Paraaortic lymph node (tissue), 1 donor: ENCODE measurements around the gene PITPNC1.

- PRO-cap: no peak
These were observed 1.4 kb downstream of the APOH start for GRCh38 chr17:66227823-66228125.

- PRO-cap: no peak
These were observed 3.8 kb upstream of the APOH start for GRCh38 chr17:66232894-66233475.

DNA sequence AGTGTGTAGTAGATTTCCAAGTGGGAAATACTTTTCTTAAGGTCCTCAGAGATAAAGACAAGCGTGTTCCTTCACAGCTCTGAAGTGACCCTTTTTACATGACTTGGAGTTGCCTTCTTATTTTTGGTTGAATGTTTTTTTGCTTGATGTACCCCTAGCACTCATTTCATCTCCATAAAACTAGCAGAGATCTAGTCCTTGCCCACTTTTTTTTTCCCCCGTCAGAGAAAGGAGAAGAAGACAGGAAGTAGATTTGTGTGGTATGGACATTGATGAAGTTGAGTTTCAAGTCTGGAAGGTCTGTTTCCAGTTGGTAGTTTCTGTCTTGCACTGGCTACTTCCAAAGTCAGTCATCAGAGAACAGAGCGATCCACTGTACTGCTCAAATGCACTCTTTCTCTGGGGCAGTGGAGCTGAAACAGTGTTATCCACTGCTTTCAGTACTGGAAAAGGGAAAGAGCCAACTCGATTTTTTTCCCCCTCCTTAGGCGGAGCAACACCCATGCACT is 7.2 kb downstream of the PRKCA start:
- PRO-cap: no peak

- PRO-cap: no peak
These were observed 95.9 kb downstream of the PRKCA start for GRCh38 chr17:66397996-66398947.

DNA sequence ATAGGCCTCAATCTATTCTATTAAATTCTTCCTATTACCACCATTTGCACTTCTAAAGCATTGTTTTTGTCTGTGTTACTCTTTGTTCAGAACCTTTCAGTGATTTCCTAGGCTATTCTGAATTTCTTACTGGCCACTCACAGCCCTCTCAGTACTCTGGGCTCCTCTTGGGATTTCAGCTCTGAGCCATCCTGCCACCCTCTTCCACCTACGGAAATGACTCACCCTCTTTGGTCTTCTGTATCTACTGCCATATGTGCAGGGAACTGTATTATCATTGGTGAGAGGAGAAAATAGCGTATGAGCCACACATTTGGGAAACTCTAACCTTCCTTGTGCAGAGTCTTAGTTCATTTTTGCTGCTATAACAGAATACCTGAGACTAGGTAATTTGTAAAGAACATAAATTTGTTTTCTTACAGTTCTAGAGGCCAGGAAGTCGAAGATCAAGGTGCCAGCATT is 191.5 kb downstream of the PRKCA start:
- PRO-cap: no peak

DNA sequence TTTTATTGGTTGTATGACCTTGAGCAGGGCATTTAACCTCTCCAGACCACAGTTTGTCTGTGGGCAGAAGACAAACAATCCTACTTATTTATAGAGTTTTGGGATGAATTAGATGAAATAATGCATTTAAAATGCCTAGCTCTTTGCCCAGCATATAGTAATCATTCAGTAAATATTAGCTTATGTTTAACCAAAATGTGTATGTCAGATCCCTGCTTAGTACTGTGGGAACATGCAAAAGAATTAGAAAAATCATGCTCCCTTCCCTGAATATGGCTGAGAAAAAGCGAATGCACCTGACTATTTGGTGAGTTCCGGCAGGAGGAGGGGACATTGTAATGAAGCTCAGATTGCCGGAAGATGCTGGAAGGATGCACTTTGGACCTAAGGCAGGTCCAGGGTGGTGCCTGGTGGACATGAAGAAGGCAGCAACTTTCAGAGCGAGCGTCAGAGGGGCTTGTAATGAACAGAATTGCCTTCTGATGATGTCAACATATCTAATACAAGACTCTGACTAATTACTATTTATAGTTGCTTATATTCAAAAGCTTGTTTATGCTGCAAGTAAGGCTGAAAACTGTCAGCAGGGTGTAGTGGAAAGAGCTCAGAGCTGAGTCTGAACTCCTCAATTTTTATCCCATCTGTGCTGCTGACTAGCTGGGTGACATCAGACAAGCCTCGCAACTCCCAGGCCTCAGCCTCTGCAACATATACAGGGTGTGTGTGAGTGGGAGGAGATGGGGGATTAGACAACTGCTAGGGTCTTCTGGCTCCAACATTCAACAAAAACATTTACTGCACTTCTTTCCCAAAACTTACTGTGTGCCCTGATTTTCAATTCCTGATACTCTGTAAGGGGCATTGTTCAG is 221.2 kb downstream of the PRKCA start:
- PRO-cap: no peak

DNA sequence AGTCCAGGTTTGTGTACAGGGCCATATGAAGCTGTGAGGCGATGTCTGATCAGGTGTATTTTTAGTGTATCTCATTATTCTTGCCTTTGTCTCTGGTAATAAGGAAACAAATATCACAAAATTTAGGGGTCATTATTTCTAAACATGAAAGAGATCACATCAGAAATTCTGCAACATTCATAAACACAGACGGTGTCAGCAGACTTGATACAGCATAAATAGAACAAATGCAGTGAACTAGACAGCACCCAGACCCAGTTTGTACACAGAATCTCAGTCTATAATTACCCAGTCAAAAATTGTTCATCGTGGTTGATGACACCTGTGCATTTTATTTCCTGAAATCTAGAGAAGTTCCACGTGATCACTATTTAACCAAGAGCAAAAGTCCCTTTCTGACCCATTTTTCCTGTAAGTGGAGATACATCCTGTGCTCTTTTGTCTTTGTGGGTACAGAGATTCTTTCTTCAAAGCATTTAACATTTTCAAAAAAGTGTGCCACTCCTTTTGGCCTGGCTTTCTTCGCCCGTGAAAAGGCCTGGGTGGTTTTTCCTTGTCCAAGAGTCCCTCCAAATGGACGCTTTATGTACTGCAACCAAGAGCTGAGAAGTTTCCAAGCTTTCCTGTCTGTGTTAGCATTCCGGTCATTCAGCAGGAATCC is 161.4 kb upstream of the CACNG5 start:
- PRO-cap: unidirectional peak, minus-strand start at position 261 of the sequence

DNA sequence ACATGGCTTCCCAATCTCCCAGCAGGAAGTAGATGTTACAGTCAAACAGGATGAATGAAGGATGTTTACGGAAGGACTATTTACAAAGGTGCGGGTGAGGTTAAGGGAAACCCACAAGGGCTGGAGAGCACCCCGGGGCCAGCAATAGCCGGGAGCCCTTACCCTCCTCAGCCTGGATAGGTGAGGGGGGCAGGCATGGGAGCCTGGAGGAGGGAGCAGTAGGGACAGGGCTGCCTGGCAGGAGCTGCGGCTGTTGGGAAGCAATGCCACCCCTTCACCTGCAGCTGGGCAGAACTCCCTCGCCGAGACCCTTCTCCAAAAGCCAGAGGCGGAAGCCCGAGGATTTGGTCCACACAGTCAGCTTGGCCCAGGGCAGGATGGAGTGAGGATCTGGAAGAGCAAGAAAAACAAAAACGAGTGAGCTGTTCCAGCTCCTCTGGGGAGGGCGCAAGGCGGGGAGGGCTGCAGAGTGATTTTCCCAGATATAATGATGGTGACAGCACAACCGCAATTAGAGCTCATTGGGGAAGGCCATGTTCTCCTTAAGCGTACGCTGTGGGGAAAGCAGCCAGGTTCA is 24.4 kb upstream of the CACNG1 start:
- PRO-cap: no peak

DNA sequence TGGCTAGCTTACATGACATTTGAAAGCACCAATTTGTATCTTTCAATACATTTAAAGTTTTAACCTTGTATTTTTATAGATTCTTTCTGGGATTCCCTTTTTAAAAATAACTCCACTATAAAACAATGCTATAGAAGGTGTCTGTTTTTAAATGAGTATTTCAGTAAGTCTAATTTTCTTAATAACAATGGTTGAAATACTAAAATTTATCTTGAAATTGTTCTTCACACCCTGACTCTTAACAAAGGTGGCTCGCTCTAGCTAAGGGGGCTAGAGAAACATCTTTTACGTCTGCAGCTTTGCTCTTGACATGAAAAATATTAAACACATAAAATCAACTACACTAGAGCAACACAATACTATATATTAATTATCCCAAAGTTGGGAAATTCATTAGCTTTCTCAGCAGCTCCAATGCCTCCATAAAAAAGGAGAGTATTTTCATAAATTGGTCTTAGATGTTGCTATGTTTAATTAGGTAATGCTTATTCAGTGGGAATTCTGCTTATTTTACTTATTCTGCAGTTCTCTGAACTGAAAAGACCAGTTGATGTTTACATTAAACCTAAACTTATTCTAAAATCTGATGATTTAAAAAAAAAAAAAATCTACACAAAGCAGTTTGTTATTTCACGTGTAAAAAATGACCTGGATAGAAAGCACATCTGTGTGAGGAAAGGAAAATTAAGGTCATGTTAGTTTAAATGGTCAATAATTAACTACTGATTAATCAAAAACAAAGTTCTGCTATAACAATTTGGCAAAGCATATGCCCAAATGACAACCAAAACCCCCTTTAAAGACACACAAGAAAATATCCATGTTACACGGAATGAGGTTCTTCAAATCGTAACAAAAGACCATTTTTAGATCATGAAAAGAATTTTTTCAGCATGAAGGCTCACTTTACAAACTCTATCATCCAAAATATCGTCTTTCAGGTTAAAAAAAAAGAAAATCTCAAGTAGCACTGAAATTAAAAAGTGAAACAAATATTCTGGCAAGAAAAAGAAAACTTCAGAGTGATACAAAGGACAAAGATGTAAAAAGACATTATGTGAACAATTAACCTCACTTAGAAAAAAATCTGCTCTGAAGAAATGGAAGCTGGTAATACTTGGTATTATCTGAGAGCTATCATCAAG is 30.3 kb downstream of the CACNG1 start:
- PRO-cap: no peak

- PRO-cap: no peak
These were observed 48.8 kb upstream of the HELZ start for GRCh38 chr17:67293771-67294180.

GRCh38 chr17:67377117-67378101 is at the start of gene PITPNC1:
PITPNC1 (plus strand) TSS chr17:67377281.
- PRO-cap: bidirectional peak, plus-strand start at chr17:67377212, minus-strand start at chr17:67377159

DNA sequence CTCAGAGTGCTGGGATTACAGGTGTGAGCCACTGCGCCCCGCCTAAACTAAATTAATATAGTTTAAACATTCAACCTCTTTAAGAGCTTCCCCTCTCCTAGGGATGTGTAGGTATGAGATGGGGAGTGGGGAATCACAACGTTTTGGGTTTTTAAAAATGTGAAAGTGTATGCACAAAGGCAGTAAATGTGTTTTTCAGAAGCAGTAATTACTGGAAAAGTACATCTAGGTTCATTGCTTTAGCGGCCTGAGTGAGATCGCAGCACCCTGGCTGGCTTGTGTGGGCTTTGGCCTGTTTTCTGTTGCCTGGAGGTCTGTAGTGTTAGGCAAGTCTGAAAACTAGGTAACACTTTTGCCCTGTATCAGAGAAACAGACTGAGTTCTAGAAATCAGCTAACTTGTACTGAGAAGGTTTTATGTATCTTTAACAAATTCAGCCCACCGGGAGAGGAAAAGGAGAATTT is 9.4 kb downstream of the PITPNC1 start:
- PRO-cap: no peak

DNA sequence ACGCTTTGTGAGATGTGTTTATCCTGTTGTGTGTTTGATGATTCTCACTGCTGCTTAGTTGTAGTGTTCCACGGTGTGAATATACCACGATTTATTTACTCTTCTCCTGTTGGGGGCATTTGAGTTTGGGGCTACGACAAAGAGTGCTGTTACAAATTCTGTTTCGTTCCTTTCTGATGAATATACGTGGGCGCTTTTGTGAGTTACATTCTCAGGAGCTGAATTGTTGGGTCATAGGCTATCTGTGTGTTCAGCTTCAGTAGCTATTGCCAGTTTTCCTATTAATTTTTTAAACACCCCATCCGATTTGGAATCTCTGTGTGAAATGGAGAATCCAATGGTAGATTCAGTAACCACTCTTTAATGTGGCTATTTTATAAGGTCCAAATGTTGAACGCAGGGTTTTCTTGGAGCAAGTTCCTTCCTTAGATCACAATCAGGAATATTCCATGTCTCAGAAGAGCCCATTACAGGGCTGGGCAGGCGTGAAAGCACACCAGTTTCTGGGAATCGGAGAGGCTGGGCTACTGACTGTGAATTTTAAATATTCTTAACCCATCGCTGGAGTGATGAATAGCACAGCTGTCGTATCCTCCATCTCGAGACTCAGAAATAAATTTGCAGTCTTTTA is 115.8 kb downstream of the PITPNC1 start:
- PRO-cap: no peak

DNA sequence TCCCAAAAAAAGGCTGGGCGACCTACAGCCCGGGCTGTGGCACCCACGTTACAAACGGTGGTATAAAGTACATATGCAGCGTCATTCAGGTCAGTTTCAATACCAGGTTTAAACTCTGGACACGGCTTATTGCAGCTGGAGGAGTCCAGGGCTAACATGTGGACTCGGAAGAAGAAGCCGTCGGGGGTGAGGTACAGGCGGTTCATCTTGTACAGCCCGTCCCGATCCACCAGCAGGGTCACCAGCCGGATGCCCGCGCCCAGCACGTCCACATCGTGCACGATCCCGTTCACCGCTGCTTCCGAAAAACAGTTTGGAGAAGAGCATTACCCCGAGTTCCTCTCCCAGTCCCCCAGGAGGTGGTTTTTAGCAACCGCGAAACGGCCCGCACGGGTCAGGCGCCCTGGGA is 3.3 kb downstream of the C17orf58 start:
- PRO-cap: no peak

DNA sequence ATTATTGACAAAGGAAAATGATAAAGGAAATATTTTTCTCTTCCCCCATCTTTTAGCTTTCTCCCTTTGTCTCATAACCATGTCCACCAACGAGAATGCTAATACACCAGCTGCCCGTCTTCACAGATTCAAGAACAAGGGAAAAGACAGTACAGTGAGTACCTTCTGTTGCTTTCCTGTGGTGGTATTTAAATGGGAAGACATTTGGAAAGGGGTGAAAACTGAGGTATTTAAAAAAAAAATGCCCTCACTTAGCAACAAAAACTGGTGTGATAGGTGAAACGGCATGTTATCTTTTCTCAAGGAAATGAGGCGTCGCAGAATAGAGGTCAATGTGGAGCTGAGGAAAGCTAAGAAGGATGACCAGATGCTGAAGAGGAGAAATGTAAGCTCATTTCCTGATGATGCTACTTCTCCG is 1.5 kb downstream of the KPNA2 start:
- PRO-cap: no peak

DNA sequence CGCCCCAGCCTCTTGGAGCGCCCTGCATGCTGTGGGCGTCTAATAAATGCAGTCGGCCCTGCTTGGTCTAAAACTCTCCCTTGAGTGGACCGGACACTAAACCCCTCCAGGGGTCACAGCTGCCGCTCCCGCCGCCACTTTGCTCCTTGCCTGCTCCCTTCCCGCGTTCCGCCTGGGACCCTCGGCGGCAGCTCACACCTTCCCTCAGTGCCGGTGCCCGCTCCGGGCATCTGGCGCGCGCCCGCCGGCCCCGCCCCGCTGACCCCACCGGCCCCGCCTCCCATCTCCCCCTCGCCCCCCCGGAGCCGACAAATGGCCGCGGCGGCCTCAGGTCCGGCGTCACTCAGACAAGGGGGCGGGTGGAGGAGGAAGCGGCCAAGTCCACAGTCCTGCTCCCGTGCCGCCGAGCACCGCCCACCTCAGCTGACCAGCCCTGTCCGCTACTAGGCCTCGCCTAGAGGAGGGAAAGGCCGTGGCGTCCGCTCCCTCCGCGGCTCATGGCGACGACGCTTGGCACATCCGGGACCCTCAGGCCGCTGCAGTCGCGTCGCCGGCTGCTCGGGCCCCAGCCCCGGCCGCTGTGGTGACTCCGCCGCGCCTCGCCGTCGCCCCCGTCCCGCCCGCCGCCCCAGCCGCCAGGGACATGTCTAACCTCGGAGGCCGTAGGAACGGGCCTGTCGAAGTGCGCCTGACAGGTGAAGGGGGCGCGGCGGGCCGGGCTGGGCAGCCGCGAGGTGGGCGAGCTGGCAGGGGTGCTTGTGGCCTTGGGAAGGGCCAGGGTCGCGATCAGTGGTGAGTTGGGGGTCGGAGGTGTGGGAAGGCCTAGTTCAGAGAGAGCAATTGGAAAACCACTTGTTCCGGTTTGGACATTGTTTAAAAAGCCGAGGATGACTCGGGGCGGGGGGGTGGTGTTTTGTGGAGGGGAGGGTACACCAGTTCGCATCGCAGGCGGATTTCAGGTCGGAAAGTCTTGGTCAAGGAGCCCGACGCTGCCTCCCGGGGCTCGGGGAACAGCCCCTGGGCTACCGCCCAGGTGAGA is 66.0 kb downstream of the KPNA2 start:
- PRO-cap: bidirectional peak, plus-strand start at position 339 of the sequence, minus-strand start at position 232 of the sequence

- PRO-cap: no peak
These were observed 95.7 kb upstream of the AMZ2 start for GRCh38 chr17:68151676-68153025.

DNA sequence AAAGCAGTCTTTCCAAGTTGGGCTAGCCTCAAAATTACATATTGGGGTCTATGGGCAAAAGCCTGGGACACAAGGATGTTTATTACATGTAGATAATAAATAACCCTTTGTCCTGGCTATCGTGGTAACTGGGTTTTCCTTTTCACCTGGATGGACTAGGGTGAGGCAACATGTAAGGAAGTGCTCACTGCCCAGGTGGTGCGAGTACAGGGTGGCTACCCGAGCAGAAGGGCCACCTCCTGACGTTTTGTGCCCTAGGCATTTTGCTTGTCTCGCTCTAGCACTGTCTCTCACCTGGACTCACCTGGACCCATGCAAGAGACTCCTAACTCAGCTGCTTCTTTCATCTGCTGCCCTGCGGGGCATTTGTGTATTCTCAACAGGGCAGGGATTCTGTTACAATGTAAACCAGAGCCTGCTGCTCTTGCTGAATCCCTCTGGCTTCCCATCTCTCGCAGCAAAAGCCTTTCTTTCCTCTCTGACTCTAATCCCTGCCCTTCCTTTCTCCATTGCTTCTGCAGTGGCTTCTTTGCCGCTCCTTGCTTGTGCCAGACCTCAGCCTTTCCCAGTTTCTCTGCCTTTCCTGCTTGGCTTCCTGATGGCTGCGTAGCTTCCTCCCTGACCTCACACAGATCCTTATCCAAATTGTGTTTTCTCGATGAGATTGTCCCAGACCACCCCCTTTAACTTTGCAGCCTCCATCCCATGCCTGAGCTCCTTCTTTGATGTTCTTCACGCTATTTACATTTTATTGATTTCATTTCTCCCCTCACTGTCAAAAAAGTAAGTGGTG is 10.1 kb downstream of the ARSG start:
- PRO-cap: no peak

DNA sequence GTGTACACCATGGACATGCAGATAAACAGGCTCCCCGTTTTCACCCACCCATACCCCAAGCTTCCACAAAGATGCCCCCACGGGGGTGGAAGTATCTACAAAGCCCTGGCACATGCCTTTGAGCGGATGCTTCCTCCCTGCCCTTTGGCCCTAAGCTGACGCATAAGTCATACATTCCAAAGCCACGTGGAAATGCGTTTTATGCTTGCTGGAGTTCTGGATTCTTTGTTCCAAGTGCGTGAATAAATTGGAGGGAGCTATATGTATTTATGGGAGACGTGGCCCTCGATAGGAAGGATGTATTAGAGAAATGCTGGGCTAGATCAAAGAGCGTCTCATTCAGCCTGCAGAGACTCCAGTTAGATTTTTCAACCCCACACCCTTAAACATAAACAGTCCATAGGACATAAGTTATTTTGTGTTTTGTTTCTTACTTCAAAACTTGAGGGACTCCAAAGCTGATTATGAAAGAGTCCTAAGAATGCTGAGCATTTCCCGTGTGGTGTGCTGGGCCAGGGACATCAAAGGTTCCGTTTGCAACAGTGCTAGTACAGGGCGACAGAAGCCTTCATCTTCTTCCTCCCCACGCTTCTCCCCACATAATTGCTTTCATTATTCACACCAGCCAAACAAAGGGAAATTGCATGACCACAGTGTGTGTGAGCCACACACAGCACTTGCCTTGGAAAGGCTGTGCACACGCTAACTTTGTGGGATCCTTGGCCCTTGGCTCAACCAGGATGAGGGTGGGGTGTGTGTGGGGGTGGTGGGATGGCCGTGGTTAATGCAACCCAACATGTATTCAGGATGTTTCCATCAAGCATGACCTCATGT is 73.6 kb downstream of the WIPI1 start:
- PRO-cap: no peak

DNA sequence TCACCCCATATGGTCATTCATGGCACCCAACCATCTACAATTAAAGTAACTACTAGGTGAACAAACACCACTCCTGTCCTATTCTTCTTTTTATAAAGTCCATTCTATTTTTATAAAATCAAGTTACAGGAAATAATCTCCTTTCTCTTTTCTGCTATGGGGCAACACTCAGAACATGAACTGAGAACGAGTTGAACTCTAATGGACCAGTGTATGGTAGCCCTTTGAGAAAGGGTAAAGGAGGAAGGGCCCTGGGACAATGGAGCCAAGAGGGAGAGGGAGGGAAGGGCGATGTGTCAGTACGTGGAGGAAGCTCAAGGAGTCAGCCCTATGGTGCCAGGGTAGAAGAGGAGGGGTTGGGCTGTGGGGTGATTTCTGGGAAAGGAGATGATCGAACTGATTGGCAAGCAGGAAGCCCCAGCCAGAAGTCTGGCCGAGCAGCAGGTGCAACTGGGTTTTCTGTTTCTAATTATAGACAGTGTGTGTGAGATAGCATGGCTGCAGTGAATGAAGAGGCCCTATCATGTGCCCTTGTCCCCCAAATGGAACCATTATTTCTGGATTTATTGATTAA is 4.3 kb upstream of the WIPI1 start:
- PRO-cap: no peak